SJSA1 (cell line): ENCODE measurements around a stretch of chr4.

GRCh38 chr4:140048891-140049892 lies 104.8 kb downstream of the MAML3 start:
- RAMPAGE, long total RNA, result no peak

- RAMPAGE, long total RNA, result no peak
These were observed 55.4 kb downstream of the MAML3 start for GRCh38 chr4:140098313-140099266.

DNA sequence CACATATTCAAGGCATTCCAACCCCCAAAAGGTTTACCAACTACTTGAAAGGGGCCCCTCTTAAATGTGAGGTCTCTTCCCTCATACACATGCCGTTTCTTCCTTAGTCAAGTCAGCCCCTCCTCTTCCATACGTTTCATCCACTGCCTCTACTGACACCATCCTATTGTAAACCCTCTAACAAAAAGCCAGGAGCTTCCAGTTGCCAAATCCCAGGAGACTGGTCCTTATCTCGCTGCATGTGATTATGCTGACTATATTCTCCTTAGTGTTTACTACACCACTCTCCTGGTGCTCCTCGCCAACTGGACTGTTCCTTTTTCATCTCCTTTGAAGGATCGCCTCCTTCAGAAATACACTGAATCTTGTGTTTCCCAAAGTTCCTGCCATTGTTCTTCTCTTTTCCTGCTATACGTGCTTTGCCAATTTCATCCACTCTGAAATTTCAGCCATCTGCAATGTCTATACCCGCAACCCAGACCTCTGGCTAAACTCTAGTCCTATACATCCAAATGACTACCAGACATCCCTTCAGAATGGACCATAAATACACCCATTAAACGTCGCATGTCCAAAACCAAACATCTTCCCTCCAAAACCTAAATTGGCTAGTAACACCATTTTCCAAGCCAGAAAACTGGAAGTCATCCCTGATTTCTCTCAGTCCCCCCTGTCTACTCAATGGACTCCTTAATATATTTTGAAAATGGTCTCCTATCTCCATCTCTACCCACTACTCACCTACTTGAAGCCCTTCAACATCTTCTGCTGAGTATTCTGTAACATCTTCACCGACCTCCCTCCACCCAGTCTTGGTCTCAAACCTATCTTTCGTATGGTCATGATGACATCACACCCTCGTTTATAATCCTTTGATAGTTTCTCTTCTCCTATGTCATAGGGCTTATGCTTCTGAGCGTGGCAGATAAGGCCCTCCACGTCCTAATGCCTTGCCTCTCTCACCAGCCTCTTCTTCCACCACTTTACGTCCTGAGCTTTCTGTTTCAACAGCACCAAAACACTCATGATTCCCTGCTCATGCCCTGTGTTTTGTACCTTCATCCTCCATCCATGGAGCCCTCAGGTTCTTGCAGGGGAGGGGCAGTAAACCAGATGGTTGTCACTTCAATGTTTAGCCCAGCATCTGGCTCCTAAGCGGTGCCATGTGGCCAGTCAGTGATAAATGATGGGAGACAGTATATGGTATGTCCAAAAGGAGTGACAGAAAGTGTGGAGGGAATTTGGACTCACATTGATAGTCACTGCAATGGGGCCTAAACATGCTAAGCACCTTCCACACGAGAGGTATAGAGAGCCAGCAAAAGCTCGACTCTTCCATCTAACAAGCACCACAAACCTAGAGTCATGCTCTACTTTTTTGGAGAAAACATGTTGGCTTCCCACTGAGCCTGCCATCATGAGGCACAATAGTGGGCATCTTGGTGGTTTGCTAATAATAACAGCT lies 27.3 kb downstream of the MAML3 start:
- RAMPAGE, long total RNA, result no peak

DNA sequence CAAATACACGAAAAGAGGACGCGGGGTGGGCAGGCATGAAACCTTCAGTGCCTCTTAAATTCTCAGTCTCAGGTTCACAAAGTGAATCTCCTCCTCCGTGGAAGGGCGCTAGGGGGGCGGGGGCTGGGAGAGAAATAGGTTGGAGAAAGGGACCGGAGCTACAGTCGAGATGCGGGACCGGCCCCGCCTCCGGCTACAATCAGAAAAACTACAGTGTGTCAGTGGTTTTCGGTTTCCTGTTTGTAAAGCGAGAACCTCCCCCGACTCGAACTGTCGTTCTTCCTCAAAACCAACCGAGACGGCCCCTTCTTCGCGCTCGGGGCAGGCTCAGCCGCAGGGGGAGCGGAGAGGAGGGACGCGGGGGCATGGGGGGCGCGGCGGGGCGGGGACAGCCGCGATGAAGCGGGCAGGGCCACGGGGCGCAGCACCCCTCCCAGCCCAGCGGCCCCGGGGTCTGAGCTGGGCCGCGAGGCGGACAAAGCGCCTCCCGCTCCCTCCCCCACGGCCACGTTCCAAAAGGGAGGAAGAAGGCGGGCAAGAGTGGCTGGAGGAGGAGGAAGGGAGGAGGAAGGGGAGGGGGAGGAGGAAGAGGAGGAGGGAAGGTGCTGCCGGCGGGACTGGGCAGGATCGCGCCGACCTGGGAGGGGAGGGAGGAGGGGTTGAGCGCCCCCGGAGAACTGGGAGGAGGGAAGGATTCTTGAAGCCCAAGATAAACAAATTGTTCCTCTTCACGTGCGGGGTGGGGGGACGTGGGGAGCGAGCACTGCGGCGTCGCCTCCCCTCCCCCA lies 3.1 kb downstream of the MAML3 start:
- RAMPAGE, long total RNA, result no peak

GRCh38 chr4:140238314-140239083 lies 84.5 kb upstream of the MAML3 start:
- RAMPAGE, long total RNA, result no peak

DNA sequence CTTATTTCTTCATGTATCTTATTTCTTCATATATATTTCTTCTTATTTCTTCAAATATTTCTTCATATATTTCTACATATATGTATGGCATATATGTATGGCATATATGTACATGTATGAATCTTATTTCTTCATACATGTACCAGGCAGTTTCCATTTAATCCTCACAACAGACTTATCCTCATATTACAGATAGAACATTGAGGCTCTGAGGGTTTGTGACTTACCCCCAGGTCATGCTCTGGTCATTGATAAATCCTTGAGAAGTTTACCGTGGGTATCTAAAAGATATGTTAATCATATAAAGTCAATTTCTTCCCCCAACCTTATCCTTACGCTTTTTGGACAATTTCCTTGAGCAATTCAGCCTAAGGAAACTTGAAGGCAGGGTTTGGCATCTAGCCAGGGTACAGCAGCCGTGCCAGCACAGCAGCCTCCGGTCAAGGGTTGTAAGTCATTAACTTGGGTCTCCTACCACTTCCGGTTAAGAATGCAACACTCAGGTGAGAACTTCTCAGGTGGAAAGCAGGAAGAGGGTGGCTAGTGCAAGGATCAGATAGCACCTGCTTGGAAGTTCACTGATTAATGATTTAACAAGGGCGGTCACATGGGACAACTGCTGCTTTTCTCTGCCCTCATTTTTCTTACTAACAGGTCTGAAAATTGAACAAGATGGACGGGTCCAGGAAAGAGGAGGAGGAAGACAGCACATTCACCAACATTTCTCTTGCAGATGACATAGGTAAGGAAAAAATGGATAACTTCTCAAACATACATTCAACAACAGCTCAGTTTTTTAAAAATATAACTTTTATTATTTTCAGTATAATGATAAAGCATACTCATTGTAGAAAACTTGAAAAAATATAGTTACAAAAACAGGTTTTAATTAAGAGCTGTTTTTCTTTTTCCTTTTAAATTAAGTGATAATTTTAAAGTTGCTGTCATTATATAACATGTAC lies 30.2 kb upstream of the SCOC start:
- RAMPAGE, long total RNA, result no peak

DNA sequence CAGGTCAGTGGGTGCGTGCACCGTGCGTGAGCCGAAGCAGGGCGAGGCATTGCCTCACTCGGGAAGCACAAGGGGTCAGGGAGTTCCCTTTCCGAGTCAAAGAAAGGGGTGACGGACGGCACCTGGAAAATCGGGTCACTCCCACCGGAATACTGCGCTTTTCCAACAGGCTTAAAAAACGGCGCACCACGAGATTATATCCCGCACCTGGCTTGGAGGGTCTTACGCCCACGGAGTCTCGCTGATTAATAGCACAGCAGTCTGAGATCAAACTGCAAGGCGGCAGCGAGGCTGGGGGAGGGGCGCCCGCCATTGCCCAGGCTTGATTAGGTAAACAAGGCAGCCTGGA lies 14.0 kb downstream of the CLGN start:
- RAMPAGE, long total RNA, result no peak

DNA sequence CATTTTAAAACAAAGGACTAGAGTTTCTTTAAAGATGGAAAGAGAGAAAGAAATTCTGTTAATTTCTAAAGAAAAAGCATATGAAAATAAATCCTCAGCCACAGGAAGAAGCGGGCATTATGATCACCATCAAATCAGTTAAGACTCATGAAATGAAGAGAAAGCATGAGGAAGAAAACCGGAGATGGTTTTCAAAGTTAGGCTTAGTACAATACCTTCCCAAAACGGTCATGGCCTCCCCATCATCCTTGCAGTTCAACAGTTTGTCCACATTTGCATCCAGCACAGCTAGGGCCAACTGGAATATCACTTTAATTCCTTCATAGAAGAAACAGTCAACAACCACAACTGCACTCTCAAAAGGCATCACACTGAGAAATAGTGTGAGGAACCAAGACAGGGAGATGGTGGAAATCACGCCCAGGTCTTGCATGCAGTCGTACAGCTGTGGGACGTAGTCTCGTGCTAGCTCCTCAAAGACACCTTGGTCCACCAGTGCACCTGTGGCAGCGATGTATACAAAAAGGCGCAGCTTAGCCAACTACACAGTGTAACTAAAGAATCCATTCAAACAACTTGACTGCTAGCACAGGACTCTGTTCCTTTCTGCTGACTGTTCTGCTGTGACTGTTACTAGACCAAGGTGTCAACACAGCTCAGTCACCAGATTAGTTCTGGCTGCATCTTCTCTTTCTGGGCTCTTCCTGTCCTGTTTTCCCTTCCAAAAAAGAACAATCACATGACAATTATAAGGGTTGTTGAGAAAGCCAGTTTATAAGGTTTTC lies 88.7 kb upstream of the UCP1 start:
- RAMPAGE, long total RNA, result no peak

DNA sequence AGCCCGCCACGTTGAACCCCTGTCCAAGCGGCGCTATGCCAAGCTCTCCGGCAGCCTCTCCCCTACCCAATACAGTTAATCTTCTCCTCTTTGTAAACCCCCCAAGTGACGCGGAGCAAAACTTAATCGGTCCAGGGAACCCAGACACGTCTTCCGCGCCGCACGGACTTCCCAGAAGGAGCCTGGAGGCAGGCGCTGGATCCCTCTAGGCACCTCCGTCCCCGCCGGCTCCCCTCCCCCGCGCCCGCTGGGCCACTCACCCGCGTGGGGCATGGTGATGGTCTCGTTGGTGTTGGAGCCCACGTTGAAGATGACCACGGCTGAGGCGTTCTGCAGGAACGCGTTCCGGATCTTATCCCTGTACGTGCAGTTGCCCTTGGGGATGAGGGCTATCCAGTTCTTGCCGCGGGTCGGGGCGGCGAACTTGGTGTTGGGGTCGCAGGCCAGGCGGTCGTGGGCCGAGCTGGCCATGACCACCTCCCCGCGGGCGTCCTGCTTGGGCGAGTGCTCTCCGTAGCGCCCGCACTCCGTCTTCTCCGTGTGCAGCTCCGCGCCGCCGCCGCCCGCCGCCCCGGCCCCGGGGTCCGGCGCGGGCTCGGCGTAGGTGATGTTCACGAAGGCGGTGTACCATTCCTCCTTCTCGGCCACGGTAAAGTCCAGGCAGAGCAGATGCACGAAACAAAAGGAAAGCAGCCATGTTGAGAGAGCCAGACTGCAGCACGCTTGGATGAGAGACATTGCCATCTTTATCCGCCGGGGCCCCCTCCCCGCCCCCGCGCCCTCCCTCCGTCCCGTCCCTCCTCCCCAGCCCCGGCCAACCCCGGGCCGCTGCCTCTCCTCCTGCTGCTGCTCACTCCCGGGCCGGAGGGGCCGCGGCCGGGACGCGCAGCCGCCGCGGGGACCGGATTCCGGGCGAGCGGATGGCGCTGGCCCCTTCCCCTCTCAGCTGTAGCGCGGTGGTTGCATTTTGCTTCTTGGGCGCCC lies 912 bp downstream of the RNF150 start:
- RAMPAGE, long total RNA, result no peak

GRCh38 chr4:141643329-141644014 lies 7.1 kb downstream of the IL15 start:
- RAMPAGE, long total RNA, result no peak

DNA sequence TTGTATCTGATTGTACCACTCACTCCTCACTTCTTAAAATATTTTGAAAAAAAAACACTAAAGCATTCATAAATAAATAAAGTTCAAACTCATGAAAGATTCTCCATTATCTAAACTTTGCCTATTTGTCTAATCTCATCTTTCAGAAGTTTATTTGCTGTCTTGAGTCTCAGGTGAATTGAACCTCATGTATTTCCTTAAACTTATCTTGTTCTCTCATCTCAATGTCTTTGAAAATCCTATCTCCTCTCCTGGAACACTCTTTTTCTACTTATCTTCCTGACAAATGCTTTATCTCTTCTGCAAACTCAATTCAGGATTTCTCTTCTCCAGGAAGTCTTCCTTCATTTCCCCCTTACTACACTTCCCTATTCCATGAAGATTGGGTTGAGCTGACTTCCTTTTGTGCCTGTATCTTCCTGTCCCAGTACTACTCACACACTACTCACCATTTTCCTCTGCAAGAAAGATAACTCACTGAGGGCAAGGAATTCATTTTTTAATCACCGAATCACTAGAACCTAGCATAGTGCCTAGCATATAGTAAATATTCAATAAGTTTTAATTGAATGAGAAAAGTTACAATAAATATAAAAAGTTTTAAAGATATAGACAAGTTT lies 489.0 kb downstream of the IL15 start:
- RAMPAGE, long total RNA, result no peak

DNA sequence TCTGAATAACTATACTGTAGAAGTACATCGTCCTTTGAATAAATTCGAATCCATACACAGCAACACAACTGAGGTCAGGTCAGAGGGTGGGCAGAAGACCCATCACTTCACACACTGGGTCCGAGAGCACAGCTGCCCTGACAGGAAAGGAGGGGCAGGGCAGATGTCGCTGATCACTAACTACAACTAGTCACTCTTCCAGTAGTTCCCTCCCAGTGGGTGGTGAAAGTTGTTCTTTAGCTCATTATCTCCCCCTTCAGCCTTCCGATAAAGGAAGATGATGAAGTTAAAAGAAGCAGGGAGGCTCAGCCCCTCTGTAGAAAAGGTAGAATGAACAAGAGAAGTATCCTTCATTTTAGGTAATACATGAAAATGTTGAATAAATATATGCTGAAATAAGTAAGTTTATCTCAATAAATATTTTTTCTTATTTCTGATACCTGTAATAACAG lies 278.9 kb downstream of the INPP4B start:
- RAMPAGE, long total RNA, result no peak

- RAMPAGE, long total RNA, result no peak
These were observed 809 bp downstream of the USP38 start for GRCh38 chr4:143185290-143186161.

DNA sequence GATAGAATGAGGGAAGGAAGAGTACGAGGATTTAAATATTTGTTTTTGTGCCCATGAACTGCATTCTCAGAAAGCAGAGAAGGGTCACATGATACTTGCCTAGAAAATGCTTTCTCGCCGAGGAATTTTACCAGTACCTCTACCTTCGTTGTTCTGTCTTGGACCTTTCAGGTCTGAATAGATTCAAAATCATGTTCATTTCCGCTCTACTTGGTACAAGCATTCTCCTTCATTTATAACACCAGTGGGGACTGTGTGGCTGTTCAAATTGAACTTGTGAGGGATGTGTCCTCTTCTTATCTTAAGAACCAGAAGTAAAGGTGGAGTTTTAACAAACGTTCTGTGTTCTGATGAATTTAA lies 1.9 kb downstream of the USP38 start:
- RAMPAGE, long total RNA, result no peak

DNA sequence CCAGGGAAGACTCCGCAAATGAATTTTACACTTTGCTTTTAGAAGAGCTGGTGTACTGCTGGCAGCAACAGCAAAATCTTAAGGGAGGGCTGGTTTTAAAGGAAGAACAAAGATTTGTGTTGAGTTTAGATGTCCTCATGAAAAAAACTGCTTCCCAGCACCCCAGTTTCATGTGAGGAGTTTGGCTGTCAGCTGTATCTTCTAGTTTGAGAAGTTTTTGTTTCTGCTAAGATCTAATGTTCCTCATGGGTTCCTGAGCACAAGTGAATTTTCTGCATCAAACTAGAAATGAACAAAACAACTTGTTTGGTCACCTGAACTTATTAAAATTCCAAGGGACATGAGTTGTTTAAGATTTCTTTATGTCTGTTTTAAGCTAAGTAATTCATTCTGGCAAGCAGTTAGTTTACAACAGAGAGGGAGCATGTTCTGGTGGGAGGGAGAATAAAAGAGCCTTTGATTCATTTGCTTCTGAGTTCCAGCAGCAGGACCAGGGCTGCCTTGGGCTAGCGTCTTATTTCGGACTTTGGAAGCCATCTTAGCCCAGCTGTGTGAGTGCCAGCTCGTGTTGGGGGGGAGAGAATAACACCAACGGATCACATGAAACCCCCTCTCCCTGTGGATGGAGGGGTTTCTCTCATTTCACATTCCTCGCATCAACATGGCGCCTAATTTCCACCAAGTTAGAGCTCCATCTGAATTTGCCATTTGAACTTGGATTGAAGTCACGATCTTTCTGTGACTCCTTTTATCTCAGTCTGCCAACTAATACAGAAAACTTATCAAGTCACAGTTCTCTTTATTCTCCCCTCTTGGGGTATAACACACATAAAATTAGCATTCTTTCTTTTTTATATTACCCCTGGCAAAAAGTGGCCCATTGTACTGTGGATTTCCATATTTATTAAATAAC lies 7.3 kb downstream of the GAB1 start:
- RAMPAGE, long total RNA, result no peak

- RAMPAGE, long total RNA, result no peak
These were observed 13.4 kb downstream of the GAB1 start for GRCh38 chr4:143349912-143350703.

- RAMPAGE, long total RNA, result no peak
These were observed 25.7 kb downstream of the GAB1 start for GRCh38 chr4:143362280-143362909.

- RAMPAGE, long total RNA, result no peak
These were observed 40.0 kb downstream of the GAB1 start for GRCh38 chr4:143376478-143377357.

- RAMPAGE, long total RNA, result no peak
These were observed 72.3 kb downstream of the GAB1 start for GRCh38 chr4:143408724-143409727.

DNA sequence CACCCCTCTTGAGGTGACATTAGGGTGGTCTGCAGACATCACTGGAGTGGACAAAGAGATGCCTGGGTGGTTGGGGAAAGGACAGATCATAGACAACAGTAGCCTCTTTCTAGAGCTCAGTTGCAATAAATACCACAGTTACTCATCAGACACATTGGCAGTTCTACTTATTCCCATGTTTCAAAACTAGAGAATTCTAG lies 44.1 kb downstream of the SMARCA5 start:
- RAMPAGE, long total RNA, result no peak